Parotid gland (tissue), 1 donor: ENCODE results near the genes LTB4R2, NOVA1 and NUBPL.

DNA sequence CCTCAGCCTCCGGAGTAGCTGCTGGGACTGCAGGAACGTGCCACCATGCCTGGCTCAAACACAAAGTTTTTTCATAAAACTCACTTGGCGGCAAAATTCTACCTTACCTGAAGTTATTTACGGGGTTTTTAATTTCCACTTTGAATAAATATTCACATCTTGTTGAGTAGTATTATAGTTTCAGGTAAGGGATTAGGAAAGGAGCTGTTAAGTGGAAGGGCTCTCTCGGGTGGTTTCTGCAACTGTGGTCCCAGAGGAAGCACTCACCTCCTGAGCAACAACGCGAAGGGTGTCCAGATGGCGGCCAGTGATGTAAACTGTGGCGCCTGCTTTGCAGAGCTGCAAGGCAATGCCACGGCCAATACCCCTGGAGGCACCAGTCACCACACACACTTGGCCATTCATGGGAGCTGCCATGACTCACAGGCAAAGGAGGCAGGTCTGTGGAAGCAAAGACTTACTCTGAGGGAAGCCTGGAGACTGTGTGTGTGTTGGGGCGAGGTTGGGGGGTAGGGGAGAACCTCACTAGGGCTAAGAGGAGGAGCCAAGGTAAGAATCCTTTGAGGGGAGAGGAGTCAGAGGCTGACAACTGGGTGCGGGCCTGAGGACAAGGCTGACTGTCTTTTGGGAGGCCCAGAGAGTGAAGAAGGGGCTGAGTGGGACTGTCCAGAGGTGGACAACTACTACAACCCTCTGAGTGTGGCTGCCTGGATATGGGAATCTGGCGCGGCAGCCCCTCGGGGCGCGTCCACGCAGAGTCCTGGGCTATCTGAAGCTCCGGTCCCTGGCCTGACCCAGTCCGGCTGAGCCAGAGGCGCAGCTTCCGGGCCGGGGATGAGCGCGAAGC is 667 bp downstream of the DHRS1 start:
- PRO-cap: no peak

GRCh38 chr14:24309792-24310541 is at the start of gene LTB4R2:
LTB4R2 (plus strand) TSS chr14:24310140.
- PRO-cap: no peak

DNA sequence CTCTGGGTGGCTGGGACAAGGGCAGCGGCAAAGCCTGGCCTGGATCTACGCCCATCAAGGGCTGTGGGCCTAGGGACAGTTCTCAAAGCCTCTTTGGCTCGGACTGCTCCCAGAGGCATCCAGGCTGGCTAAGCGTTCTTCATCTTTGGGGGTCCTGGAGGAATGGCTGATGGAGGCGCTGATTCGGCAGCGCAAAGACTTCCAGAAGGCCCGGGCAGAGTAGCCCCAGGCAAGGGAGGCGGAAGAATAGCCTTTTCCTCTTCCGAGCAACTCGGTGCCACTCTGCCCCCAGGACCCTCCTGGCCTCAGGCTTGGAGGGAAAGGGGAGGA is 594 bp upstream of the NFATC4 start:
- PRO-cap: no peak

DNA sequence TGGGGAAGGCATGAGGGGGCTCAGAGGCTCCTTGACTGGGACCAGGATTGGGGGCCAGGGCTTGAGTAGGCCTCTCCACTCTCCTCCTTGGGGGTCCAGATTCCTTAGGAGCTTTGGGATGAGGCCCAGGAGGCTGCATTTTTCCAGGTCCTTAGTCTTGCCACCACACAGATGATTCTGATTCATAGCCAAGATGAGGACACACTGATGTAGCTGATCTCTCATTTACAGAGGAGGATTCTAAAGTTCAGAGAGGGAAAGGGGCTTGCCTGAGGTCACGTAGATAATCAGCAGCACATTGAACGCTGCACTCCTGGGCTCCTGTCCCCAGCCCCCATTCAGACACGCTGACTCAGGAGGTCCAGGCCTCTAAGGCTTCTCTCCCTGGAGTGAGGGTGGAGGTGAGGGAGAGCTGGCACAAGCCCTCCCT is 10.2 kb downstream of the NFATC4 start:
- PRO-cap: no peak

DNA sequence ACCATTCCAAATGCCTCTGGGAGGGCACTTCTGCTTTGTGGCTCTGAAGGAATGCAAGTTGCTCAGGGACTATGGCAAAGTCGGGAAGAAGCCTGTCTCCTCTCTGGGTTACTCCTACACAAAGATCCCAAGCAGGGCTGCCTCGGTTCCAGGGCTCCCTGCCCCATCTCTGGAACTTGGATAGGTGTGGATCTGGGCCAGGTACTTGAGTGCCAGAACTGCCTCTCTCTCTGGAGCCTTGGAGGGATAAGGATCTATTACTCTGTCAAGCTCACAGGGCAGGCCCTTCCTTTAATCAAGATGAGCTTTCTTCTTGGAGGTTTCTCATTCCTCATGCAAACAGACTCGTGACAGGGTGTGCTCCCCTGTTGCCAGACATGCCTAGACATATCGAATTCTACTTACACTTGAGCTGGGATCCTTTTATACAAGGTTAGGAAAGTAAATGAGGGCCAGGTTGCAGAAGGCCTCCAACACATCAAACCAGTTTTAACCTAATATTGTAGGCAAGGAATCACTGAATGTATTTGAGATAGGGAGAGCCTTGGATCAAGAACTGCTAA is 2.6 kb upstream of the NYNRIN start:
- PRO-cap: no peak

DNA sequence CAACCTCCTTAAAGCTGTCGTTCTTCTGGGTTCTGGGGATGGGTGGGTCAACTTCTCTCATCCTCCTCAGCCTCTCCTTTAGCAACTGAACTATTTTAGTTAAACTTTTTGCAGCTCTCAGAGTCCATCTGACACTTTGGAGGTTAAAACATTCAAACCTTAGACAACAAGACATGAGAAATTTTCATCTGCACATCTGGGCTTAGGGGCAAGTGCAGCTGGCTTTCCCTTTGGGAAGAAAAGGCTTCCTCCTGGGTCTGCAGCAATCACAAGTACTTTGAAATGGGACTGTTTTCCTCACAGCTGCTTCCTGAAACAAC is 16.0 kb upstream of the SDR39U1 start:
- PRO-cap: no peak

DNA sequence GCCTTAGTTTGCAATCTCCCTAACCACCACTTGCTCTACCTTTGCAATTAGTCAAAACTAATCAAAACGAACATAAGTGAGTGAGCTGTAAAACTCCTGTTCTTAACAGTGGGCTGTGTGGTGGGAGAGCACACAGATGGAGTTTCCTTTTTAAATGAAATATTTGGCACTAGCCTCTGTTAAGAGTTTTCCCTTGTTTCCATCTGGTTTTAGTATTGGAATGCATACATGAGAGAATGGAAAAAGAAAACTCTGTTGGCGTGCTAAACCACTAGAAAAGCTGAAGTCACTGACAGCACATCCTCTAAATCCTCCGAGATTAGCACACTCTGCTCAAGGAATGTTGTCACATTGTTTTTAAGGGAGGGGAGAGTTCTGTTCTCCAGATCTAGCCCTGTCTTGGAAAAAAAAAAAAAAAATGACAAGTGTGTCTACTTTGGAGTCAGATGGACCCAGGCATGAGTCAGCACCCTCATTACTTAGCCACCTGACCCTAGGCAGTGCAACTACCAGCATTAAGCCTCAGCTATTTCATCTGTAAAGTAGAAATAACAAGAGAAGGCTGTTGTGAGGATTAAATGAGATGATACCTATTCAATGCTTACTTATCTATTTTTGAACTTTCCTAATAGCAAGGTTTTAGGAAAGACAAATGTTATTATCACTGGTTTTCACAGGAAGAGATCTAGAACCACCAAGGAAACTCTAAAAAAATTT is 83.8 kb downstream of the STXBP6 start:
- PRO-cap: no peak

GRCh38 chr14:25050702-25051217 is 813 bp upstream of the STXBP6 start:
- PRO-cap: no peak

GRCh38 chr14:26538677-26539344 is 59.0 kb downstream of the NOVA1 start:
- PRO-cap: no peak

DNA sequence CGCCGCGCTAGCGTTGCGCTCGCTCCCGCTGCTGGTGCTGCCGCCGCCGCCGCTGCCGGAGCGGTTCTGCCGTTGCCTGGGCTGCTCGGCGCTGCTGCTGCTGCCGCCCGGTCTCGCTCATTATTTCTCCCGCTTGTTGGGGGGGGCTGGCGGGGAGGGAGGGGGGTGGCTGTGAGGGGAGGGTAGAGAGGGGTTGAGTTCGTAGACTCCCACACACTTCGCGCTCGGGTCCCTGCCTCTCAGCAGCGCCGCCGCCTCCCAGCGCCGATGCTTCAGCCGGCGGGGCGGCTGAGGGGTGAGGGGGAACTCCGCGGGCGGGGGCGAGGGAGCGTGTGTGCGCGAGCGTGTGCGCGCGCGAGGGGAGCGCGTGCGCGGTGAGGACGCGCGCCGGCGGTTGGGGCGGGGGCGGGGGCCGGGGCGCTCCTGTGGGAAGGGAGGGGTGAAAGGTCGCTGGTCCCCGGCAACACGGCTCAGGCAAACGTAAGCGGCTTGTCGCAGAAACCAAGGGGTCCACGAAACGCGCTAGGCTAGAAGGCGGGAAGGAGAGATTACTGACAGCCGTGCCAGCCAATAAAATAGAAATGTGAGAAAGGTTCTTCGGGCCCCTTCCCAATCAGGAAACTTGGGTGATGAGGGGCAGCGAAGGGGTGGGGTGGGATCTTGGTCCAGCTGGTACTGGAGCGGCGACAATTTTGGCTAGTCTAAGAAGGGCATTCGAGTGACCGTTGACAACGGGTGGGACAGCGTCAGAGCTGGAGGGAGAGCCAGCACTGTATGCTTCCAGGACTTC is at the start of gene NOVA1:
NOVA1 (minus strand) TSS at position 68 of the 790 bp plus-strand sequence.
- PRO-cap: bidirectional peak, plus-strand start at position 619 of the sequence, minus-strand start at position 274 of the sequence

DNA sequence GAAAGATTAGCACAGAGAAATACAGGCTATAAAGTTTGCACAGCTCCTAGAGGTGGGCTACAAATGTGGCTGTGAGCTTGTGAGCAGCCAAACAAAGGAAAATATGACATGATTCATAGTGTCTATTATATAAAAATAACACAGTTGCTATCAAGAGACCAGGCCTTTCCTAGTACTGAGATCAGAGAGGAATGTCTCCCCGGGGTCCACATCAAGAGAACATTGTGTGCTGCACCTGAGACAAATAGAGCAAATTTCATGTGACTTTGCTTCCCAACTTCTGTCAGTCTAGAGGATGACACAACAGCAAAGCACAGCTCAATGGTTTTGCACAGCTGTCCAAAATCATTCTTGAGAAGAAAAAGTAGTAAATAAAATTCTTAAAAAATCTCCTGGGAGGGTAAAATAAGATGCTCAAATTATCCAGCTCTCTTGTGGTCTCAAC is 297.5 kb upstream of the PRKD1 start:
- PRO-cap: no peak

- PRO-cap: no peak
Measured at GRCh38 chr14:31023782-31024469, 1.5 kb upstream of the AP4S1 start.

DNA sequence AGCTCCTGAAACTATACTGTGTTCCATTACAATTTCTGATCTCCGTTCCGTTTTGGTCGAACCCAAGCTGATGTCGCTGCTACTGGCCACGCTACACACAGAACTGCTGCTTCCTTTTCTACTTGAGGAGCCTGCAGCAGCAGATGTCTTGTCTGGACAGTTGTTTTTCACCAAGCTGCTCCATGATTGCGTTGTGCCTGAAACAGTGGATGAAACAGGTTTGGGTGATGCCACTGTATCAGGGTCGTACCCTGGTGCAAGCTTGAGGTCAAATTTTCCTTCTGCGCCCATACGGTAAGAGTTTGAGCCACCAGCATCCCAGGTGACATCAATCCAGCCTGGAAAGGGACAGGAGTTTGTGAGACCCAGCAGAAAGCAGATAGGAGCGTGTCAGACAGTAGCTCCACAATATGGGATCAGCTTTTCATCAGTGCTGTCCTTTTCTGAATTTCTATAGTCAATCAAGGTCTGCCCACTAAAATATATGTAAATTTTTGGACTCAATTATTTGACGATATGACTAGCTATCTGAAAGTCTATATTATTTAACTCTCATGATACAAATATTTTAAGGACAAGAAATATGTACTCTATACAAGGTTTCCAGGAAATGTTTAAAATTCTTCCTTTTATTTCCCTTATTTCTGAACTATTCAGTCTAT is 78.4 kb downstream of the HECTD1 start:
- PRO-cap: no peak

DNA sequence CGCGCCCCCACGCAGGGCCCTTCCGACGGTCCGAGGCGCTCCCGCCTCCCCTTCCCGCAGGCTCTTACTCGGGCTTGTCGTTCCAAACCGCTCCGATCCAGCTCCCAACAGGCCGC is 412 bp downstream of the HECTD1 start:
- PRO-cap: no peak

GRCh38 chr14:31247454-31247904 is 39.9 kb upstream of the HECTD1 start:
- PRO-cap: no peak

DNA sequence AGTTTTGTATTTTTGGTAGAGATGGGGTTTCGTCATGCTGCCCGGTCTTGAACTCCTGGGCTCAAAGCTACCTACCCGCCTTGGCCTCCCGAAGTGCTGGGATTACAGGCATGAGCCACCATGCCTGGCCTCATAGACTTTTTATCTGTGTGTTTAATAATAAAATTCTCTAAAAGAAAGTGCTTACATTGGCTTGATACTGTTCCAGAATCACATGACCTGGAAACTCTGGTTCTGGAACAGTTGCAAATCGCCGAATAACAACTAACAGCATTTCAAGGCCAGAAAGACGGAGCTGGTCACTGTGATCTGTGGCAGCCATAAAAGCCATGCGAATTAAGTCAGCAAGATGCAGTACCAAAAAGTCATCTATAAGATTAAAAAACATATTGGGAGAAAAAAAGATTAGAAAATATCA is 99.0 kb downstream of the HEATR5A start:
- PRO-cap: no peak

- PRO-cap: unidirectional peak, plus-strand start at chr14:31561404
Measured at GRCh38 chr14:31560845-31561897, at the start of gene NUBPL. NUBPL (plus strand) TSS chr14:31561404.

GRCh38 chr14:32085540-32086701 is 8.8 kb downstream of the ARHGAP5 start:
- PRO-cap: no peak

DNA sequence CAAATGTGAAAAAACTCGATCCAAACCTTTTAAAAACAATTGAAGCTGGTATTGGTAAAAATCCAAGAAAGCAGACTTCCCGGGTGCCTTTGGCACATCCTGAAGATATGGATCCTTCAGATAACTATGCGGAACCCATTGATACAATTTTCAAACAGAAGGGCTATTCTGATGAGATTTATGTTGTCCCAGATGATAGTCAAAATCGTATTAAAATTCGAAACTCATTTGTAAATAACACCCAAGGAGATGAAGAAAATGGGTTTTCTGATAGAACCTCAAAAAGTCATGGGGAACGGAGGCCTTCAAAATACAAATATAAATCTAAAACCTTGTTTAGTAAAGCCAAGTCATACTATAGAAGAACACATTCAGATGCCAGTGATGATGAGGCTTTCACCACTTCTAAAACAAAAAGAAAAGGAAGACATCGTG is 16.7 kb downstream of the ARHGAP5 start:
- PRO-cap: no peak

DNA sequence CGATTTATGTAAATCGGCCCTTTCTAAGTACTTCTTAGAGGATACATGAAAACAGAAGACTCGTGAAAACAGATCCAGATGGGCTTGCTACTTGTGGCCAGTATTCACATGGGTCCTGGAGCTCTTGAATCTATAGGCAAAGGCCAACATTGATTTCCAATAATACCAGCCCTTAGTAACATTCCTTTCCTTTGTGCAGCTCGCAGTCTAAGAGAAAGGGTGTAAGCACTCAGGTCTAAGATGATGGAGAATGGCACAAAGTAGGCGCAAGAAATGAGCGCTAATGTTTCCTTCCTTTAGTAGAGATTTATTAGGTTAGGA is 125.3 kb downstream of the ARHGAP5 start:
- PRO-cap: no peak